ENCODE results near the genes APOC1 and FOSB.

GRCh38 chr19:44814441-44815000 lies 5.6 kb downstream of the BCAM start:
- PRO-cap: bidirectional peak, plus-strand start at chr19:44814750, minus-strand start at chr19:44814606

DNA sequence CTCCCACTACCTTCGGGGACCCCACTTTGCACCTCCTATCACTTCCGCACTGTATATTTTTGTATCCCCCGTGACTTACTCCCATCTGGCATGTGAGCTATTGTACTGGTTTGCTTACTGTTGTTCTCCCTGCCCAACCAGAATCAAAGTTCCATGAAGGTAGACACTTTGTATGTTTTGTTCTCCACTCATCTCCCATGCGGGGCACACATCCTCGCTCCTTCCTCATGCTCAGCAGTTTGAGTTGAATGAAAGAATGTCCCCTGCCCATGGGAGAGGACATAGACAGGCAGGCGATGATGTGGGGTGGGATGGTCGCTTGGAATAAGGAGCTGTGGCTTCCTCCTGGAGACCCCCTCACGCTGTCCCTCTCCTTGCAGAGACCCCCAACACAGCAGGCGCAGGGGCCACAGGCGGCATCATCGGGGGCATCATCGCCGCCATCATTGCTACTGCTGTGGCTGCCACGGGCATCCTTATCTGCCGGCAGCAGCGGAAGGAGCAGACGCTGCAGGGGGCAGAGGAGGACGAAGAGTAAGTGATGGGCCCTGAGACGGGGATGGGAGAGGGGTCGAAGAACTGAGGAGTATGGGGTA lies 9.1 kb upstream of the TOMM40 start:
- PRO-cap: no peak

DNA sequence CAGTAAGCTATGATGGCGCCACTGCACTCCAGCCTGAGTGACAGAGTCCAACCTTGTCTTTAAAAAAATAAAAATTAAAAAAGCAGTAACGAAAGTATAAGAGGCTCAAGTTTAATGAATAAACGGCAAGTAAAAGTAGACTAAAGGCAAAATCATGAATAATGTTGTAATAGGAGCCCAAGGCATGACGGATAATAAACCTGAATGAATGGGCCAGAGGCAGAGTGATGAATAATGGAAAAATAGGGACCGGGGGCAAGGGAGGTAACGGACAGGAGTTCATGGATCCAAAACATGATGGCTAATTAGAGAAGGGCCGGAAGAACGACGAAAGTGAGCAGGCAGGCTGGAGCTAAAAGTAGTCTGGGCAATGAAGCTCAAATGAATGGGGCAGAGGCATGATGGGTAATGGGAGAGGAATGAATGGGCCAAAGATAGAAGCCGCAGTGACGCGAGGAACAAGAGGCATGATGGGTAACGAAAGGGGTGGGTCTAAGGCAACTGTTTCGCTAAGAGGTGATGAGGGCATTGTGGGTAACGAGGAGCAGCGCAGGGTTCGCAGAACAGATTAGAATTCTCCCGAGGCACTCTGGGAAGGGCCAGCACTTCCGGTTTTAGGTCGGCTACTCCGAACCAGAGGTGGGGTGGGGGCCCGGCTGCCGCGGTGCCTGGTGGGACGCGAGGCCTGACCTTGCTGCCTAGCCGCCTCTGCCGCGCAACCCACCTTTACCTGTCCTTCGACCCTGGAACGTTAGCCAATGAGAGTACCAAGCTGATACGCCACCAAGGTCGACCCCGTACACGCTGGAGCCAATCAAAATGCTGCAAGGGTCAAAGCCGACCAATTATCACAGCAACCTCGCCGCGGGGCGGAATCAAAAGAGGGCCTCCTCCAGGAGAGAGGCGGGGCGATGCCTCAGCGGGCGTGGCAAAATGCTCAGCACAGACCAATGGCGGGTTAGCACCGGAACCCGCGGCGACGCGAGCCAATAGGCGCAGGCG lies 714 bp upstream of the TOMM40 start:
- PRO-cap: unidirectional peak, plus-strand start at position 528 of the sequence; unidirectional peak, minus-strand start at position 728 of the sequence

GRCh38 chr19:44892332-44893277 lies 1.6 kb downstream of the TOMM40 start:
- PRO-cap: no peak

GRCh38 chr19:44903439-44904169 lies 2.0 kb upstream of the APOE start:
- PRO-cap: no peak

GRCh38 chr19:44912713-44913368 lies 1.6 kb upstream of the APOC1 start:
- PRO-cap: no peak

- PRO-cap: no peak
Observed at GRCh38 chr19:44913987-44914982, at the start of gene APOC1. Gene APOC1 (plus strand): TSS chr19:44914608.

- PRO-cap: no peak
Observed at GRCh38 chr19:45164550-45165143, 3.9 kb upstream of the NKPD1 start.

- PRO-cap: no peak
Observed at GRCh38 chr19:45166623-45167480, 6.1 kb upstream of the NKPD1 start.

DNA sequence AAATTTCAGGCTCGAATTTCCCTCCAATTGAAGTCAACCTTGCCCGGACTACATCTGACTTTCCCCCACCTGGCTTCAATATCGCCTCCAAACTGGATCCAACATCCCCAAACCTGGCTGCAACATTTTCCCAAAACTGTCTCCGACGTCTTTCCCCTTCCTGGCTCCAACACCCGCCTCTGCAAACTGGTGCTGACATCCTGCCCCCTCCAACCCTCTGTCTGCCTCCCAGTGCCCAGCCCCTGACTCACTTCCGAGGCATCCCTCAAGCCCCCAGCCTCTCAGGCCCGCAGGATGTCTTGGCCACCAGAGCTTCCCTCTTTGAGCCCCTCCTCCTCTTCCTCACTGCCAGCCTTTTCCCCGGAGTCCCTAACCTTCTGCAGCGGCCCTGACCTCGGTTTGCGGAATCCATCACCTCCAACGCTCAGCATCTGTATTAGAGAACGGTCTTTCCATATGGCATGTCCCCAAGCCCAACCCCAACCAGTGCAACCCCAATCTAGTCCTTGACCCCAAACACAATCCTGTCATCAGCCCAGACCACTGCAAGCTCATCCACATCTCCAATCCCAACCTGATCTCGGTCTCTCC lies 790 bp downstream of the EXOC3L2 start:
- PRO-cap: no peak

- PRO-cap: no peak
Observed at GRCh38 chr19:45262986-45263441, 11.9 kb downstream of the MARK4 start.

- PRO-cap: bidirectional peak, plus-strand start at chr19:45467996, minus-strand start at chr19:45467784
Observed at GRCh38 chr19:45467262-45468102, at the start of gene FOSB. Gene FOSB (plus strand): TSS chr19:45467996.

- PRO-cap: no peak
Observed at GRCh38 chr19:45474241-45475056, 6.7 kb downstream of the FOSB start.

DNA sequence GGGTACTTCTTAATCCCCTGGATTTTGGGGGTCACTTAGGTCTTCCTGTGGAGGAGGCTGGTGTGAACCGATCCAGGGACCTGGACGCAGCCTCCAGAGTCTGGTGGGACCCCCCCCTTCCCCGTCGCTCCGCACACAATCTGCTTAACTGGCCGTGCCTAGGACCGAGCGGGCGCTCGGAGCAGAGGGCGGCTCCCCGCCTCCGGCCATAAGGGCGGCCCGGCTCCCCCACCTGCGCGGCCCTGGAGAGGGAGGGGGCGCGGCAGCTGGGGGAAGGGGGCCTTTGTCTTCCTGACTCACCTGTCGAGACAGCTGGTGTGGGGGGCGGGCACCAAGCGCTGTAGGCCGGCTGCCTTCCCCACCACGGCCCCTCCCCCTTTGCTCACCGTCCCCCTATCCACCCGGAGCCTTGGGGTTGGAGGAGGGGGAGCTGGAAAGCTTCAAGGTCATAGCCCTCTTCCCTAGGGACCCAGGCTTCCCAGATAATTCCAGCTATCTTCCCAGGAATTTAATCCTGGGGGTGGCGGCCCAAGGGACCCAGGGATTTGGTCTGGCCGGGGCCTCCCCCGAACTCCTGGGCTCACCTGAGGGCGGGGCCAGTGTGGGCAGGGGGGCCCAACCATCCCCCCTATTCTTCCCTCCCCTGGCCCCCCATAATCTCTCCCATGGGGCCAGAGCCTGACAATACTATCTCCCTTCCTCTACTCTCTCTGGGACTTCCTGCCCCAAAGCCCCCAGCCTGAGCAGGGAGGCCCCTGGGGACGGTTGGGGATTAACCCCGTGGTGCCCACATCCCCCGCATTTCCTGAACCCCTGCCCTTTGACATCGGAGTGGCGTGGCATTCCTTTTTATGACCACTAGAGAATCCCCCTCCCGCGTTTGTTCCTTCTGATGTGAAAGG lies 1.3 kb downstream of the VASP start:
- PRO-cap: bidirectional peak, plus-strand start at position 318 of the sequence, minus-strand start at position 210 of the sequence

DNA sequence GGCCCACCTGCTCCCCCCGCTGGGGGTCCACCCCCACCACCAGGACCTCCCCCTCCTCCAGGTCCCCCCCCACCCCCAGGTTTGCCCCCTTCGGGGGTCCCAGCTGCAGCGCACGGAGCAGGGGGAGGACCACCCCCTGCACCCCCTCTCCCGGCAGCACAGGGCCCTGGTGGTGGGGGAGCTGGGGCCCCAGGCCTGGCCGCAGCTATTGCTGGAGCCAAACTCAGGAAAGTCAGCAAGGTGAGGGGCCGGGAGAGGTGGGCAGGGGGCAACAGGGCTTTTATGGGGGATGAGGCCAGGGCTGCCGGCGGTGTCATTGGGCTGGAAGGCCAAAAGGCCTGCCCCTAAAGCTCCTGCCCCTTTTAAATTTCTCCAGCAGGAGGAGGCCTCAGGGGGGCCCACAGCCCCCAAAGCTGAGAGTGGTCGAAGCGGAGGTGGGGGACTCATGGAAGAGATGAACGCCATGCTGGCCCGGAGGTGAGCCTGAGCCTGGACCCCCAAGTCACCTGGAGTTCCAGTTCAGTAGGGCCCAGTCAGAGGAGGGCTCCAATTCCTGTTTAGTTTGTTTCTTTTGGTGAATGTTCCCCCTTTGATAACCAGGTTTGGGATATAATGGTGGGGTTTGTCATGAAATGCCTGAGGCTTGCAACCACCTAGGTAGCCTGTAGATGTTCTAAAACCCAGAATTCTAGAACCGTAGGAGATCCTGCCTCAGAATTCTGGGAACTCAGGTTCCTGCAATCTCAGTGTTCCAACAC lies 15.2 kb downstream of the VASP start:
- PRO-cap: no peak

- PRO-cap: no peak
Observed at GRCh38 chr19:45563952-45564666, 20.5 kb downstream of the OPA3 start.

DNA sequence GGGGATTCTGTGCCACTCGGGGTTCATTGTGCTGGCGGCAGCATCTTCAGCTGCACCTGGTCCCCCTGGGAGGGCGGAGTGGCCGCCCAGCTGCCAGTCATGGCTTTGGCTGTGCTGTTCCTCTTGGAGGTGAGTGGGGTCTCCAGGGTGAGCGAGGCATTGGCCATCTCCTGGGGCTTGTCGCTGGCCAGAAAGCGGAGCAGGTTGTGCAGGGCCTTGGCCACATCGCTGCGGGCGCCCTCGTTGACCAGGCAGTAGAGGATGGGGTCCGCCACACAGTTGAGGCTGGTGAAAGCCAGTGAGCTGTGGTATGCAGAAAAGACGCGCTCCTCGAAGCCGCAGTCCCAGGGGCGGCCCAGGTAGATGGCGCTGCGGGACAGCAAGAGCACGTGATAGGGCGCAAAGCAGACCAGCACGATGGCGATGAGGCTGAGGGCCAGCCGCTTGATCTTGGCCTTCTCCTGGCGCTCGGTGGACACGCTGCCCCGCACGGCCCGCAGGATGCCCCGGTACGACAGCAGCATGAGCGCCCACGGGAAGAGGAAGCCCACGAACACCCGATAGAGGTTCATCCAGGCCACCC lies 6.2 kb upstream of the OPA3 start:
- PRO-cap: no peak

DNA sequence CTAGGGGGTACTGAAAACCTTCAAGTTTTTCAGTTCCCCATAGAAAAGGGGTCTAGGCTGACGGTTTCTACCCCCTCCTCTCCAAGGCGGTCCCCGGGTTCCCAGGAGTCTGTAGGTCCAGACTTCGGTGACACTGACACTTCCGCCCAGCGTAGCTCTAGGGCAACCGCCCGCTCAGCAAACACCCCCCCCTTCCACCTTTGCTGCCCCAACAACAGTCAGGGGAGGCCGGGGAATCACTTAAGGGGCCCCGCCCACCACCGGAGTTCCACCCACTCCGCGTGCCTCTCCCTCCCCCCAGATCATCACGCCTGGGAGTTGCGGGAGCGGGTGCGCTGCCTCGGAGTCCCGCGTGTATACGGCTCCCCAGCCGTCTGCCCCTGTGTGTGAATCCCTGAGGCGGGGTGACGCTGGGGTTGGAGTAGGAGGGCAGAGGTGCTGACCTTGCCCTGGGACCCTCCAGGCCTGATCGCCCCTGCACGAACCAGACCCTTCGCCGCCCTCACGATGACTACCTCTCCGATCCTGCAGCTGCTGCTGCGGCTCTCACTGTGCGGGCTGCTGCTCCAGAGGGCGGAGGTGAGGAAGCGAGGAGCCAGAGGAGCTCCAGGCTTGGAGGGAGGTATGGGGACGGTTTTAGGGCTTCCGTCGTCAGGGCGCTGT lies 1.1 kb downstream of the GIPR start:
- PRO-cap: bidirectional peak, plus-strand start at position 314 of the sequence, minus-strand start at position 195 of the sequence

- PRO-cap: no peak
Observed at GRCh38 chr19:45764650-45765311, 4.3 kb downstream of the SIX5 start.

- PRO-cap: bidirectional peak, plus-strand start at chr19:45876685, minus-strand start at chr19:45876589
Observed at GRCh38 chr19:45876077-45877226, 9.5 kb downstream of the IRF2BP1 start.